Neural progenitor cell (in vitro differentiated cells): ENCODE measurements around a stretch of chr5.

- RAMPAGE, long total RNA: no peak
These were observed 91.6 kb upstream of the ELL2 start for GRCh38 chr5:96053114-96053869.

DNA sequence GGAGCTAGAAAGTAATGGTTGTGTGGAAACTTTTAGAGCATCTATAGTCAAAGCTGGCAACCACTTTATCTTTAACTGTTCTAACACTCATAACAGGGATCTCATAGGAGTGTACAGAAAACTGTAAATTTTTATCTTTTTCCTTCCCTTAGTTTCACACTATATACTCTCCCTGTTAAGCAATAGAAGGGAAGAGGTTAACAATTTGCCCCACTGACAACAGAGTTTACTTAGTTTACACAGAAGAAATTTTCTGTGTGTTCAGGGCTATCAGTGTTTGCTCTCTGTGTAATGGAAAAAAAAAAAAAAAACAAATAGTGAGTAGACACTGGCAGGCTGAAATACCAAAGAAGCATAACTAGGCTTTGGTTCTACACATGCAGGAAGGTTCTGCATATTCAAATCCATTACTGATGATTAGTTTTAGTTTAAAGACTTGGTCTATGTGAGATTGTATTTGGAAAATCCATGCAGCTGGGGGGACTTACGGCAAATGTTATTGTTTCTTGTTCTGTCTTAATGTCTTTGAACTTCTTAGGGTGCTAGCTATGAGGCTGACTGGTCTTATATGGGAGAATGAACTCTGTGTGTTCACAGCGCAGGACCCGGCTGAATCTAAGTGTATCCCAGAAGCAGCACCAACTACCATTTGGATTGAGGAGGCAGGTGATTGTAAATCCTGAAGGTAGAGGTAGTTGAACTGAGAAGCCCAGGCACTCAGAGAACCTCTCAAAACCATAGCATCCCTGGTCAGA is 187.5 kb downstream of the PCSK1 start:
- RAMPAGE, long total RNA: no peak

DNA sequence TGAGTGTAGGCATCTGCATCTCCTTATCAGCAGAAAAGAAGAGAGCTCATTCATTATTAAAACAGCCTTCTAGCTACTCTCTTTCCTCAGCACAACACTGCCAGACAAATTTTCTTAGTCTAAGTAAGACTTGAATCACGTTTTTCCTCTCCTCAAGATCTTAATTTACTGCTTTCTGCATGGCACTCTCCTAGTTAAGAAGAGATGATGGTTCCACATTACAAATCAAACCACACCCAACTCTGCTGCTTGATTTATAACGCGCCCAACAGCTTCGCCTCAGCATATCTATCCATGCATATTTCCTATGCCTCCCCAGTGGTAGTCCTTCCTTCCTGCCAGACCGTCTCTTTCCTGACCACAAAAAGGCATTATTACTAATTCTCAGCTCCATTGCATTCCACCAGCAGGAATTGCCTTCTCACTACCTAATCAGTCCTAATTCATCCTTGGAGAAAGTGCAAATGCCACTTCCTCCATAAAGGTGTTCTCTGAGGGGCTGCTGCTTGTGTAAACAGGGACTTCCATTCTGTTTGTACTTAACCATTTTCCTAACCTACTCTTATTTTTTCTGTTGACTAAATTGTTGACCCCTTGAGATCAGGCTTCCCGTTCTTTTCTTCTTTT is 95.0 kb upstream of the CAST start:
- RAMPAGE, long total RNA: no peak

- RAMPAGE, long total RNA: no peak
These were observed 1.1 kb upstream of the CAST start for GRCh38 chr5:96660864-96661785.

DNA sequence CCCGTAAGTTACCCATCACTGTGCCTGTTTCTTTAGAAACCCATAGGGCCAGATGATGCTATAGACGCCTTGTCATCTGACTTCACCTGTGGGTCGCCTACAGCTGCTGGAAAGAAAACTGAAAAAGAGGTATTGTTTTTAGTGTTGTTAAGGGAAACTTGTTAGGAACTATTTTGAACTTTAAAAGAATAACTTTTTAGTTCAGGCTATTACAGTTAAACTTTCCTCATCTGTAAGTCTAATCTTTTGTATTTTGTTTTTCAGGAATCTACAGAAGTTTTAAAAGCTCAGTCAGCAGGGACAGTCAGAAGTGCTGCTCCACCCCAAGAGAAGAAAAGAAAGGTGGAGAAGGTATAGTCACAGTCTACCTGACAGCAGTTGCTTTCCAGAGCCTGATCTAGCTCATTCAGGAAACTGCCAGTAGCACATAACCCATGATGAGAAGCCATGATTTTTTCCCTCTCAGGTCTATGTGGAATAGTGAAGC is 66.5 kb downstream of the ERAP1 start:
- RAMPAGE, long total RNA: no peak

DNA sequence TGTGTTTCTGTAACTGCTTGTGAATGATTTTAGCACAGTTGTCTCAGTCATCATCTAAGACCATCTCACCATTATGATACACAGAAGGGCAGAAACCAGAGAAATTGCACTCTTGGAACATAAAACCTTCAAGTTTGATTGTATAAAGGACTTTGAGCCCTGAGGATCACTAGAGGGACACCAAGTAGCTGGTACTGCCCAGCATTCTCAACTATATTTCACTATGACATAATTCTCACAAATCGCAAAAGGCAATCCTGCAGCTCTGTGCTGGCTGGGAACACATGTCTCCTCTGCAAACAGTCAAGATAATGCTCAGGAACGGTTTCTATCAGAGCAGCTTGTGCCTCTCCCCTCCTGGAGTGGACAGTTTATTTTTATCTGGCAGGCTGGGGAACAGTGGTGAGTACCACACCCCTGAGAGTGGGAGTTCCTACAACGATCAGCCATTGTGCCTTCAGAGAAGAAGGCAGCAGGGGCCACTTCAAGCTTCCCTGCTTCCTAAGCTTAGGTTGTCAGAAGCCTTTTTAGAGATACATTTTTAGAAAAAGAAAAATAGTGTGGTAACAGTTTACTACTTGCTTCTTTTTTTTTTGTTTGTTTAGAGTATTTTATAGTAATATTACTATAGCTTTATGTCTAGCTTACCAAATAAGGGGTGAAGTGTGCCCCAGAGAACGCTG is 65.8 kb downstream of the ERAP1 start:
- RAMPAGE, long total RNA: no peak

DNA sequence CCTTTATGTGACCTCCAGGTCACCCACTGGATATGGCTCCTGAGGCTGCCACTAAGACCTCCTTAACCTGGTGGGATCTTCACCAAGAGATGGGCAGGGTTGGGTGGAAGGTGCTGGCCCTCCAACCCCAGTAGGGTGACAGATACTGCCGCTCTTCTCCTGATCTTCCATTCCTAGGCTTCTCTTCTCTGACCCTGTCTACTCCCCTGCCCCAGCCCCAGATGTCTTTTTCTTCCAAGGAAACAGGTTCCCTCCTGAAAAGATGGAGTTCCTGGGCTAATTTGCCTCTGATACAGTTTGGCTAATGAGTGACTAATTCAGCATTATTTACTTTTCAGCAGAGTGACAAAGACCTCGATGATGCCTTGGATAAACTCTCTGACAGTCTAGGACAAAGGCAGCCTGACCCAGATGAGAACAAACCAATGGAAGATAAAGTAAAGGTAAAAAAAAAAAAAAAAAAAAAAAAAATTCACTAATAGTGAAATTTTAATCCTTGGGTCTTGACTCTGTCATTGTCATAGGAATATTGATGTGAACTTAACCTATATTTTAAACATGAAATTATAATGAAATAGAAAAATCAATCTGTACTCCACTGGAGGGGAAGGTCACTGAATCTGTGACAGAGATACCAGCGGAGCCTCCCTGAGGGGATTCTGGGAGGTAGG is 42.7 kb downstream of the ERAP1 start:
- RAMPAGE, long total RNA: no peak

DNA sequence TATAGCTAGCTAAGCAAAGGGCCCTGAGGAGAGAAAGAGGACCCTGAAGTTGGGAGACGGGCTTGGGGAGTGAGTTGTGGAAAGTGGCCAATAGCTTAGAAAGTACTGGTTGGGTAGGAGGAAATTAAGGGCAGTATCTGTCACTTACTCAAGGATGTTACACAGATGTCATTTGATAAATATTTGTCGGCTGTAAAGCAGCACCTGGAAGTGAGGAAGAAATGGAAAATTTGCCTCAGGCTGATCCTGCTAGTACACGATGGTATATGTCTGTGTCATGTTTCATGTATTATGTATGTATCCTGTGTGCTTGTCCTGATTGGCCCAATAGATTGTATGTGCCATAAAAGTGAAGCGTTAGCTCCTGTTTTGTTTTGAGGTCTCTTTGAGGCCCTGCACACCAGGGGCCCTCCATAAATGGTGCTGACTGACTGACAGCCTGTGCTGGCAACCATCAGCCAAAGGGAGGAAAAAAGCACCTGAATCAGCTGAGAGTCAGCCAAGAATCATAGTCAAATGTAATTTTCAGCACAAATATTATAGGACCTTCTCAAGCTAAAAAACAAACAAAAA is 11.9 kb upstream of the LNPEP start:
- RAMPAGE, long total RNA: no peak

- RAMPAGE, long total RNA: no peak
These were observed 65.3 kb downstream of the LNPEP start for GRCh38 chr5:97001064-97001632.

- RAMPAGE, long total RNA: no peak
These were observed 98.2 kb downstream of the LNPEP start for GRCh38 chr5:97034049-97034526.

DNA sequence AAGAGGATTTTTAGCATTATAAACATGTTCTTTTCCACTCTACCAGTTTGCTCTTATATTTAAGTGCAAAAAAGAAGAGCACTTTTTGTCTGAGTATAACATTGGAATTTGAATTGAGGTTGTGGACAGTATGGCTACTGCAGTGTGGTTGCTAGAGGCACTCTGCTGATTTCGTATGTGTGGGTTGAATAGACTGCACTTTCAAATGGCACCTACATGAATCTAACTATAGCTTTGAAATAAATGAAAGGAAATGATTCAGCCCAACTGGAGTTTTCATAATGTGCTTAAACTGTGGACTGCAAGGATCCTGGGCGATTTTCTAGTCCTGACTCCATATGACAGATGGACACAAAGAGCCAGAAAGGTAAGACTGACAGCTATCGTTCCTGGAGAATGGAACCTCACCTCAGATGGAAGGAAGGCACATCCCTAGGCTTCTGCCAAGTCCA is 657.6 kb upstream of the RIOK2 start:
- RAMPAGE, long total RNA: no peak

- RAMPAGE, long total RNA: no peak
These were observed 227.1 kb upstream of the RGMB start for GRCh38 chr5:98546360-98546862.

- RAMPAGE, long total RNA: no peak
These were observed 5.3 kb upstream of the RGMB start for GRCh38 chr5:98767958-98768703.

GRCh38 chr5:98770694-98770949 is 2.8 kb upstream of the RGMB start:
- RAMPAGE, long total RNA: no peak

- RAMPAGE, long total RNA: no peak
These were observed 17.8 kb downstream of the RGMB start for GRCh38 chr5:98791100-98791752.

DNA sequence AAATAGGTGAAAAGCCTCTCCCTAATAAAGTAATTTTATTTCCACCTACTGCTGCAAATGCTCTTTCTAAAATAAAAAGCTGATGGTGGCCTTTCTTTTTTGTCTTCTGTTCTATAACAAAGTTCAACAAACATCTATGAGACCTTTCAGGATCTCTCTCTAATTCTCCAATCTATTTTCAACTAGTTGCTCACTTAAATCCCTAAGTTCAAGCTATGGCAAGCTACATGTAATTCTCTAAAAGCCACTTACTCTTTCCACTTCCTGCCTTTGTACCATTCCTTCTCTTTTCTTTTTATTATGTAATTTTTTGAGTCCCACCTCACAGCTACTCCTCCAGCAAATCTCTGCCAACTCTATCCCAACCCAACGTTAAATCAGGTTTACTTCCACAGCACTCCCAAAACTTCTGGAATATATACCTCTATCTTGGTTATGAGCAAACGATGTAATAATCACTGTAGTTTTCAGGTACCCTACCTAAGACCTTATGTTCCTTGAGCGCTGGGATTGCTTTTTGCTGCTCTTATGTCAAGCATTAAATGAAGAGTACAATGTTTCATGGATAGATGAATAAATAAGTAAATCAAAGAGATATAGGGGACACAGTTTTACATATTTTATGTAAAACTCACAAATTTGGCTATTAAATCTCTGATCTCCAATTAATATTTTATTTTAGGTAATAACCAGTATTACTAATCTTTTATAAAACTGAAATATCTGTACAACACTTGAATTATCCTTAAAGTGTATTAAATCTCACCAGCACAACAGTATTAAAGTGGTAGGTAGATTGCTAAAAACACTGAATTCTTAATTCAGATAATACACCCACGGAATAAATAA is 20.6 kb downstream of the CHD1 start:
- RAMPAGE, long total RNA: no peak

DNA sequence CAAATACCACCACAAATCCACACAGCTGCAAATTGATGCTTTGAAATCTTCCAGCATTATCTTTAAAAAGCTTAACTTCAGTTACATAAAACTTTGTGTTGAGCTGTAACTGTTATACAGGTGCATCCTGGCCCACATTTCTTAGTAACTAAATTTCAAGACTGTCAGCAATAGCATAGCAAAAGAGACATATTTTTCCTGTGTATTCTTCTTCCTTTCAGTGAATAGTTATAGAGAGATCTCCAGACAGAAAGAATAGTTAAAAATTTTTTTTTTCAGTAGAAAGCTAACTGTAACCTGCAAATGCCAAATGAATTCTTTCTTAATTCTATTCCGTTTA is 6.6 kb downstream of the CHD1 start:
- RAMPAGE, long total RNA: no peak

- RAMPAGE, long total RNA: no peak
These were observed 4.7 kb upstream of the CHD1 start for GRCh38 chr5:98933106-98934330.

GRCh38 chr5:98954566-98955063 is 25.8 kb upstream of the CHD1 start:
- RAMPAGE, long total RNA: no peak

DNA sequence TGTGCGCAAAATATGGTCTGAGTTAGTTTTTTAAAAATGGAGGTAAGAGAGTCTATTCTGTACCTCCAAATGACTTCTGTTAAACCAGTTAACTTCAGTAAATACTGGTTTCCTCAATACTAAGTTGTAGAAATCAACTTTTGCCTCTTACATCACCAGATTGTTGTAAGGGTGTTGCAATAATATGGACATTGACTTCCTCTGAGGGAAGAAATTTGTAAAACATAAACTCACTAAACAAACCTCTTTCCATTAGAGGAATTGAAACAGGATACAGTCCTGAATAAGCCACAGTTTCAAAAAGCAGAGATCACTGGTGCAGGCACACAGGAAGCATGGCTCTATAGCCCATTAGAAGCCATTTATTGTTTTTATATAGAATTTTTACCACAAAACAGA is 32.7 kb upstream of the SLCO6A1 start:
- RAMPAGE, long total RNA: no peak